Esophagus squamous epithelium (tissue), 4 donors: ENCODE results near the gene TAX1BP3.

DNA sequence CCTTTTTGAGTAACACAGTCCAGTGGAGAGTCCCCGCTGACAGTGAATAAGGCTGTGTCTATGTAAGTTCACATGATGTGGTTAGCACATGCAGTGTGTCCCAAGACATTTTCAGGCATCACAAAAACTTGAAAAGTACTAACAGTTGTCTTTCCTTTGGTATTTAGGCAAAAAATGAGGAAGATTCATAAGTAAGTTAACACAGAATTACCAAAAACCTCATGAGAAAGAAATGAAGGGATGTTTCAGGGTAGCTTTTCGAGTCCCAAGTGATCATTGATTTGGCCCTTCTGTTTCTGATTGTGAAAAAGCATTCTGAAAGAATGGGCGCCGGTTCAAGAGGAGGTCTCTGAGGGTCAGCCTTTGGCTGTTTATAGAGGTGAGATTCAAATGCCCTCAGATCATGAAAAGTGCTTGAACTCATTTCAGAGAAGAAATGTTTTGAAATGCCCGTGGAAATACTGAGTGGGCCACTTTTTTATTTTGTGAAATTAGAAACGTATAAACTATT lies 491 bp upstream of the ASPA start:
- PRO-cap = no peak
- RAMPAGE, long total RNA, 4 experiments = no peak in any of the 4 experiments

GRCh38 chr17:3512584-3512803 lies 36.7 kb downstream of the ASPA start:
- PRO-cap = no peak
- RAMPAGE, long total RNA, 4 experiments = no peak in any of the 4 experiments

DNA sequence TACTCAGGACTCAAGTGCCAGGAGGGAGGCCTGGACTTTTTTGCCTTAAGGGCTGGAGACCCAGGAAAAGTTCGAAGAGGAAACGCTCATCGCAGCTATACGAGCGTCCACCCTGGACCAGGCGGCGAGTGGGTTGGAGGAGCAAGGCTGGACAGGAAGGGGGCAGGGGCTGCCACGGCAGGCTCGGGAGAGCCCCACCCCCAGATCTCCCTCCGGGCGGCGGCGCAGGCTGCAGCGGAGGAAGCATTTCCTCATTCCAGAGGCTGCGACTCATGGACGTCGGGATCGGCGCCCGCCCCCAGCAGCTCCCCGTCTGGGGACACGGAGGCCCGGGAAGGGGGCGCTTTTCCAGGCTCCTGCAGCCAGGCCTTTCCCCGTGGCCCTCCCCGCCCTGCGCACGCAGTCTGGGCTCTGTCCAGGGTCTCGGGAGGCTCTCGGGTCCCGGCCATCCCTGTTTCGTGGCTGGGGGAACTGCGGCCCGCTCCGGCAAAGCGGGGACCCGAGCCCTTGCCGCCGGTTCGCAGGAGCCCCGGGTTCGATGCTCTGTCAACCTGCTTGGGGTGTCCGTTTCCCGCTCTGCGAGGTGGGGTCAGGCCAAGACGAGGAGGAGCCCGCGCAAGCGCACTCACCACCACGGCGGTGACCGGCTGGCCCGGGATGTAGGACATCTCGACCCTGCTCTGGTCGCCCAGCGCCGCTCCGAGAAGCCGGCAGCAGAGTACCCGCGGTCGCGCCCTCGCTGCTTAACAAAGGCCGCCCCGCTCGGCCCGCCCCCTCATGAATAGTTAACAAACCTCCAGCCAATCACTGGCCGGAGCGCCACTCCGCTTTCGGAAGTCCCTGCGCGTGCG lies at the start of gene TAX1BP3:
Gene TAX1BP3, minus strand, starts transcription at position 720 of the 851 bp plus-strand sequence.
- PRO-cap = bidirectional peak, plus-strand start at position 261 of the sequence, minus-strand start at position 130 of the sequence; bidirectional peak, plus-strand start outside the sequence, minus-strand start at position 720 of the sequence
- RAMPAGE, long total RNA, 4 experiments = start-site peak on the minus strand in 4 of 4 experiments, centred at positions 715 to 722 of the sequence, 289 to 1,196 reads per replicate

DNA sequence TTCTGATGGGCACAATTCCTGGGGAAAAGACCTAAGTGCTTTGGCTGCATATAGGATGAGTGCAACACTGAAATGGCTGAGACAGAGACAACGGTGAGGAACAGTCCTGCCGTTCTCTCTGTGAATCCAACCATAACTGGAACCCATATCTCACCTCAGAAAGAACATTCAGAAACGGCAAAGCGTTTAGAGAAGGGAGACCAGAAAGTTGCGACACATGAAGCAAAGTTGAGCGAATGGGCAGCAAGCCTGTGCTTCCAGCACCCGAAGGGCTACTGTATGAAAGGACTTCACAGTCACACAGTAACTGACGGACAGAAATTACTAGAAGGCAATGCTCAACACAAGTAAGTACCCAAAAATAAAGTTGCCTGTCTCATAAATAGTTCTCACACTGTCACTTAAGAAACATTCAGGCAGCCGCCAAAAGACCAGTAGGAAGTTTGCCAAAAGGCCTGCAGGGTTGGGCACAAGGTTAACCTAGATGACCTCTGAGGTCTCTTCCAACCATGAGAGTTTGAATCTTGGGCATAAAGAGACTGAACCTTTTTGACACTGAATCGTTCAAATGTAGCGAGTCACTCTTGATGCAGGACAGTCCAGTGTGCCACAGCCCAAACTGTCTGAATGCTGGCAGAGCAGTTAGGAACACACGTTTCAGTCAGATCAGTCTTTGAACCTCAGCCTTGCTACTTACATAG lies 10.6 kb downstream of the NCBP3 start:
- PRO-cap = no peak
- RAMPAGE, long total RNA, 4 experiments = no peak in any of the 4 experiments

GRCh38 chr17:3892679-3892856 lies 285 bp downstream of the CAMKK1 start:
- PRO-cap = no peak
- RAMPAGE, long total RNA, 4 experiments = no peak in any of the 4 experiments

GRCh38 chr17:3911032-3911884 lies 5.0 kb downstream of the P2RX1 start:
- PRO-cap = bidirectional peak, plus-strand start at chr17:3911568, minus-strand start at chr17:3911288
- RAMPAGE, long total RNA, 4 experiments = no peak in any of the 4 experiments

- PRO-cap = no peak
- RAMPAGE, long total RNA, 4 experiments = no peak in any of the 4 experiments
Observed at GRCh38 chr17:3942221-3942633, 22.0 kb downstream of the ATP2A3 start.

GRCh38 chr17:3951343-3951862 lies 12.8 kb downstream of the ATP2A3 start:
- PRO-cap = no peak
- RAMPAGE, long total RNA, 4 experiments = no peak in any of the 4 experiments

GRCh38 chr17:3952413-3952894 lies 11.8 kb downstream of the ATP2A3 start:
- PRO-cap = no peak
- RAMPAGE, long total RNA, 4 experiments = no peak in any of the 4 experiments

GRCh38 chr17:4070491-4071012 lies 72.3 kb downstream of the ZZEF1 start:
- PRO-cap = no peak
- RAMPAGE, long total RNA, 4 experiments = no peak in any of the 4 experiments

- PRO-cap = no peak
- RAMPAGE, long total RNA, 4 experiments = no peak in any of the 4 experiments
Observed at GRCh38 chr17:4073721-4074525, 68.9 kb downstream of the ZZEF1 start.

GRCh38 chr17:4094571-4095550 lies 48.0 kb downstream of the ZZEF1 start:
- PRO-cap = no peak
- RAMPAGE, long total RNA, 4 experiments = no peak in any of the 4 experiments

DNA sequence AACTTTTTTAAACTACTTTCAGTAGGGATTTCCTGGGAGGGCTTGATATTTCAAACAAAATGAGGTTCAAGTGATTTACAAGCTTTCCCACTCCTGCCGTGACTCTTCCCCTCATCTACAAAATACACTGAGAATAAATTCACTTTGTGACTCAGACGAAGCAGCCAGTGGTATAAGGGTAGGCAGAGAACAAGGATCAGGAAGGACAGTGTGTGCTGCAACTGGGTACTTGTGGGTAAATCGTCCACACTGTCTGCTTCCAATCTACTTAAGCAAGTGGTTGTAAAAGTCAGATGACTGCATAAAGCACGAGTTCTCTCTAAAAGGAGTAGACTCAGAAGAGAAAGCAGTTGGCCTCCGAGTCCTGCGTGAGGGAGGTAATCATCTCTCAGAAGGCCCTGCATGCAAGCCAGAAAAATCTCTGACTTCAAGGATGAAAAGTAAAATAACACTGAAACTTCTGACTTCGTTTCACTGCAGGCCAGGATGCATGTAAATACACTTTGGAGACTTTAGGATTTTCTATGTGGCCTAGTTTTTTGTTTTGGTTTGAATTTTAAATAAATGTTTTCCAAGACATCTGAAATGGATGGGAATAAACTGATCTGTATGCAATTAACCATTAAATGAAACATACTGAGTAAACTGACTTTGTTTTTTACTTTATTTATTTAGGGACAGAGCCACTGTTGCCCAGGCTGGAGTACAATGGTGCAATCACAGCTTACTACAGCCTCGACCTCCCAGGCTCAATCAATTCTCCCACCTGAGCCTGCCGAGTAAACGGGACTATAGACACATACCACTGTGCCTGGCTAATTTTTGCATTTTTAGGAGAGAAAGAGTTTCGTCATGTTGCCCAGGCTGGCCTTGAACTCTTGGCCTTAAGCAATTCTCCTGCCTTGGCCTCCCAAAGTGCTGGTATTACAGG lies 43.0 kb downstream of the ANKFY1 start:
- PRO-cap = unidirectional peak, minus-strand start at position 242 of the sequence; bidirectional peak, plus-strand start at position 349 of the sequence, minus-strand start at position 266 of the sequence
- RAMPAGE, long total RNA, 4 experiments = no peak in any of the 4 experiments

GRCh38 chr17:4268236-4268711 lies 4.5 kb upstream of the ANKFY1 start:
- PRO-cap = no peak
- RAMPAGE, long total RNA, 4 experiments = no peak in any of the 4 experiments

DNA sequence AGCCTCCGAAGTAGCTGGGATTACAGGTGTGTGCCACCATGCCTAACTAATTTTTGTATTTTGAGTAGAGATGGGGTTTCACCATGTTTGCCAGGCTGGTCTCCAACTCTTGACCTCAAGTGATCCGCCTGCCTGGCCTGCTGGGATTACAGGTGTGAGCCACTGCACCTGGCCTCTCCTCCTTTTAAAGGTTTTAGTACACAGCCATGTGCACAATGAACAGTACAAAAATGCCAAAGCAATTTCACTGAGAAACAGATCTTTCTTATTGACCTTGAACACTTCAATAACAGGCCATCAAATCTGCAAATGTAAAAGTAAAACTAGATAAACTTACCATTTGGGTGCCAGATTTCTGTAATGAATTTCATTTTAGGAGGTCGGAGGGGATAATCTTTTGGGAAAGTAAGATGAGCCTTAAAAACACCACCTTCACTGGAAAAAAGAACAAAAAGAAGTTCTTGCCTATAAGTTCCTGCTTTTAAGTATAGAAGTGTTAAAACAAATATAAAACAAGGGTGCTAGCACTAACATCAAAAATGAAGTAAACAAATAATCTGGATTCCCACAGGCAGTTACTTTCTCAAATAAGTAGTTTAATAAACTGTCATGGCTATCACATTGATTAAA lies 32.7 kb upstream of the ANKFY1 start:
- PRO-cap = no peak
- RAMPAGE, long total RNA, 4 experiments = no peak in any of the 4 experiments

DNA sequence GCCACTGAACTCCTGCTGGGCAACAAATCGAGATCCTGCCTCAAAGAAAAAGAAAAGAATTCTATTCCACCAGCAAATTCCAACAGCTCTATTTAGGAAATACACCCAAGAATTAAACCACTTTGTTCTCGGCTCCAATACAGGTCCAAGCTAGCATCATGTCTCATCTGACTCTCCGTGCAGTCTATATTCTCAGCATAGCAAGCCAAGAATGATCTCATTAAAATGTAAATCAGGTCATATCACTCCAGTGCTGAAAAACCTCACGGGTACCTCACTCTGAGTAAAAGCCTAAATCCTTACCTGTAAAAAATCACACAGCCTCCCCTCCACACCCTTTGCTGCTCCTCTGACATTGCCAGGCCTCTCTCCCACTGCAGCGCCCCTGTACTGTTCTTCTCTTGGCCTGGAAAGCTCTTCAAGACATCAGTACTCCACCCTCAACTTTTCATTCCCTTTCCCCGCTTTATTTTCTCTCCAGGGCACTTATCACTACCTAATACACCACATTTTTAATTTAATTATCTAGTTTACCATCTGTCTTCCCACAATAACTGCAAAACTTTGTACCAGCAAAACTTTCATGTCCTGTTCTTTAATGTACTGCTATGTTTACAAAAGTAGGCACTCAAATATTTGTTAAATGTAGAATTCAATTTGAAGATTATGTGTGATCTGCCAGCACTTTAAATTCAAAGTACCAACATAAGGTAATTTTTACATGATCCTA lies 23.8 kb downstream of the UBE2G1 start:
- PRO-cap = no peak
- RAMPAGE, long total RNA, 4 experiments = no peak in any of the 4 experiments

GRCh38 chr17:4365475-4366410 lies 732 bp downstream of the UBE2G1 start:
- PRO-cap = unidirectional peak, minus-strand start at chr17:4366285
- RAMPAGE, long total RNA, 4 experiments = no peak in any of the 4 experiments

DNA sequence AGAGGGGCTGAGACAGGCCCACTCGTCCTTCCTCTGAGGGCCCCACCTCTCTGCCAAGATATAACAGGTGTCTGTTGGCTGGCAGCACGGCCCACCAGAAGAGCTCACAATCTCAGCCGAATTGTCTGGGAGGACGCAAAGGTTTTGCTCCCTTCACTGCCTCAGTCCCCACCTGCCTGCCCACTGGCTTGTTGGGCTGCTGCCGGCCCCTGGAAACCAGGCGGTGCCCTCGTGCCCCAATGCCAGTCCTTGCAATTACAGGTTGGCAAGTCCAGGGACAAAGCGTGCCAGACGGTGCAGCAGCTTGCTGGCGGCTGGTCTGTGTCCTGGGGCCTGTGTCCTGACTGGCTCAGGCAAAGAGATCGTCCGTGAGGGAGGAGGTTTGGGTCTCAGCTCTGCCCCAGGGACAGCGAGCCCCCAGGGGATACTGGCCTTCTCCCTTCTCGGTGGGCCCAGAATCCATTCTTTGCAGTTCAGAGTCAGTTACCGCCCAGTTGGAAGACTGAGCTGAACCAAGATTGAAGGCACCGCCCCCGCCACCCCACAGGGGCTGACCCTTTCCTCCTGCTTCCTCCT lies 24.6 kb upstream of the SPNS2 start:
- PRO-cap = no peak
- RAMPAGE, long total RNA, 4 experiments = no peak in any of the 4 experiments

- PRO-cap = bidirectional peak, plus-strand start at chr17:4476690, minus-strand start at chr17:4476595
- RAMPAGE, long total RNA, 4 experiments = no peak in any of the 4 experiments
Observed at GRCh38 chr17:4475990-4476862, 22.5 kb upstream of the SPNS2 start.

- PRO-cap = no peak
- RAMPAGE, long total RNA, 4 experiments = no peak in any of the 4 experiments
Observed at GRCh38 chr17:4481295-4481873, 17.3 kb upstream of the SPNS2 start.